ENCODE measurements around the genes CCL22 and MMP15.

DNA sequence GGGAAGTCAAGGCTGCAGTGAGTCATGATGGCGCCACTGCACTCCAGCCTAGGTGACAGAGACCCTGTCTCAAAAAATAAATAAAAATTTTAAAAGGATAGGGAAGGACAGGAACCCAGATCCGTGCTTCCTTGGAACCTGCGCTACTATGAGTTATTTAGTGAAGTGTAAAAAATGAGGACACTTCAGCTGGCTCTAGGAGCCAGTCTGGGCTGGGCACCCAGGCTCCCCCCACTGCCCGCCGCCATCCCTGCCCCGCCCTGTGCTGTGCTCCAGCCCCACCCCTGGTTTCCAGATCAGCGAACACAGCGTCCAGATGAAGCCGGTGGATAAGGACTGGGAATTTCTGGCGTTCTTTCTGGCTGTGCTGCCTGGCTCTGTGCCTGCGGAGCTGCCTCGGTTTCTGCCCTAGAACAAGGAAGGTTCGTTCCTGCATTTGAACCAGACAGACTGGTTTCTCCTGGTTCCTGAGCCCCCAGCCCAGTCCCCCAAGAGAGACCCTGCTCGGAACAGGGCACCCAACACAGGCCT, 18.5 kb downstream of the PLLP start:
- RRBS = no CpG with 5 or more reads among the region's 14 CpGs

DNA sequence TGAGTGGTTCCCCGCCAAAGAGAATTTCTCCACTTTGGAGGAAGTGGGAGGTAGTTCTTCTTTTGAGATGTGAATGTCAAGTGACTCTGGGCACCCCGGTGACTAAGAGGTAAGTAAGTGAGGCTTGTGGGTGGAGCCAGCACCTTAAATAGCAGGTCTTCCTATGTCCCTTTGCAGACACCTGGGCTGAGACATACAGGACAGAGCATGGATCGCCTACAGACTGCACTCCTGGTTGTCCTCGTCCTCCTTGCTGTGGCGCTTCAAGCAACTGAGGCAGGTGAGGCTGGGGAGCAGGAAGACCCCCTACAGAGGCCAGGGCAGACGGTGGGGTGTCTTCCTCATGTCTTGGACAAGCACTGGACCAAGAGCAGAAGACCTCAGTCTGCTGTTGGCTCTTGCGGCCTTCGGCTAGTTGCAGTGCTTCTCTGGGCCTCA, at the start of gene CCL22:
Gene CCL22 (plus strand): TSS at position 174 of the 438 bp plus-strand sequence.
- RRBS = no CpG with 5 or more reads among the region's 8 CpGs

- RRBS = no CpG with 5 or more reads among the region's 4 CpGs
Observed at GRCh38 chr16:57392621-57393238, 11.8 kb upstream of the CCL17 start.

GRCh38 chr16:57433786-57434573, 13.2 kb downstream of the CIAPIN1 start:
- RRBS = no CpG with 5 or more reads among the region's 3 CpGs

- RRBS = 61% methylated on average over 33 of the region's 103 CpGs
Observed at GRCh38 chr16:57528718-57529776, 7.3 kb downstream of the CCDC102A start.

GRCh38 chr16:57630415-57631394, 2.3 kb downstream of the ADGRG1 start:
- RRBS = no CpG with 5 or more reads among the region's 24 CpGs

DNA sequence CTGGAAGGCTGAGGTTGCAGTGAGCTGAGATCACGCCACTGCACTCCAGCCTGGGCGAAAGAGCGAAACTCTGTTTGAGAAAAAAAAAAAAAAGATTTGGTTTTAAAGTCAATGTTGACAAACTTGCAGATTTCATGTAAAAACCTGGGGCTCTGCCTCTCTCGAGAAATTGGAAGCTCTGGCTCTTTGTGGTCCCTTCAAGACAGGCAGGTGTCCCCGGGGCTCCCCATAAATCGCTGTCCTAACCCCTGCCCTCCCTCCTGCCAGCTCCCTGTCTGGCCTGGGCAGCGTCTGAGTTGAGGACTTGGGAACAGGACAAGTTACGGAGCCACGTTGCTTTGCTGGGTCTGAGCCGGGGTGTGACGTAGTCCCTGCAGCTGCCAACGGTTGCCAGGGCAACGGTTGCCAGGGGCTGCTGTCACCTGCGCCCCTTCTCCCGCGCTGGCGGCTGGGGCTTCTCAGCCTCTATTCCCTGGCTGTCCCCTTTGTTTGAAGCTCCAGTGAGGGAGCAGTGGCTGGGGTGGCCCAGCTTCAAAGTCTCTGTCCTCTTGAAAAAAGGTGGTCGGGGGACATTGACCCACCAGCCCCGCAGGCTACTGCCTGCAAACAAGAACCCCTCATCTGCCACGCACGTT, 10.7 kb downstream of the ADGRG1 start:
- RRBS = no CpG with 5 or more reads among the region's 21 CpGs

- RRBS = no CpG with 5 or more reads among the region's 8 CpGs
Observed at GRCh38 chr16:57643267-57643995, 15.0 kb downstream of the ADGRG1 start.

DNA sequence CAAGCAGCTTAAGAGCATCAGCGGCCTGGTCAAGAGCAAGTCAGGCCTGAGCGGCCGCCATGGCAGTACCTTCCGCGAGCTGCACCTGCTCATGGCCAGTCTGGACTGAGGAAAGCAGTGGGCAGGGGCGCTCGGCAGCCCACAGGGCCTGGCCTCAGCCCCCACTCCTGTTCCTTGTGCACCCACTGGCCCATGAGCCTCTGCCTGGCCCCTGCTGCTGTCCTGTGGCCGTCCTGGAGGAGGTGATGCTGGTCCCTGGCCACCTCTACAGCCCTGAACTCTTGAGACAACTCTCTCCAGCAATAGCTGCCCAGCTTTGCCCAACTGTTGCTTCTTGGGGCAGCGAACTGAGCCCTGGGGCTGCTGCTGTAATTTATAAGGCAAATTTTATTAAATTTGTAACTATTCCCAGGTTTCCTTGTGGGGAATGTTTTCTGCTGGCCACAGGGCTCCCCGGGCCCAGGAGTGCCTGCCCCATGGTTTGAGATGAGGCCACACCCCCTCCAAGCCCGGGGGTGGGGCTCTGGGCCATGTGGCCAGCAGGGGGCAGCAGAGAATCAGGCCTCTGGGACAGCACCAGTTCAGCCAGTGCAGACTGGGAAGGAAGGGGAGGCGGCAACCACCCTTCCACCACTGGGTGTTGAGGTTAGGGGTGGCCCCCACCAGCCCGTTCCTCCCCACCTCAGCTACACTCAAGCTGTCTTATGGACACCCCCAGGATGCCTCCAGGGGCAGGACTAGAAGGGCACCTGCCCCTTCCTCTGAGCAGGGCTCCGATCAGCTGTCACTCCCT, 21.5 kb downstream of the KATNB1 start:
- RRBS = 4% methylated on average over 2 of the region's 14 CpGs

- RRBS = no CpG with 5 or more reads among the region's 28 CpGs
Observed at GRCh38 chr16:57801714-57802225, 521 bp downstream of the KIFC3 start.

DNA sequence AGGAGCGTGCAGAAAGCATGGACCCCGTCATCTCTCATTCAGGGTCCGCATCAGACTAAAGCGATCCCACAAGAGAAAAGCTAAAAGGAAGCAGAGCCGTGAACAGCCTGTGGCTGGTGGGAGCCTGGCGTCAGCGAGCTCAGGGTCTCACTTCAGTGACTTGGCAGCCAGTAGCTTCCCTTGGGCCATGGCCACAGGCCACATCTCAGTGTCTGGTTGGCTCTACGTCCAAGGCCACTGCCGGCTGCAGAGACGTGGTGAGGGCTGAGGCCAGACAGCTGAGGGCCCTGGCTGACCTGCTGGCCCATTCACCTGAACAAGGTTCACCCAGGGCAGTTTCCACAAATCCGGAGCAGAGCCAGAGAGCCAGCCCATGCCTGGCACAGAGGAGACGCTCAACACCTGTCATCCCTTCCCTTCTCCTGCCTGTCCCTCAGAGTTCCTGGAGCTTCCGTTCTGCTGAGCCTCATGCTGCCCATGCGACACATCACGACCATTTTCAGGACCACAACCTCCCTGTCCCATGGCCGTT, 24.9 kb upstream of the KIFC3 start:
- RRBS = no CpG with 5 or more reads among the region's 16 CpGs

DNA sequence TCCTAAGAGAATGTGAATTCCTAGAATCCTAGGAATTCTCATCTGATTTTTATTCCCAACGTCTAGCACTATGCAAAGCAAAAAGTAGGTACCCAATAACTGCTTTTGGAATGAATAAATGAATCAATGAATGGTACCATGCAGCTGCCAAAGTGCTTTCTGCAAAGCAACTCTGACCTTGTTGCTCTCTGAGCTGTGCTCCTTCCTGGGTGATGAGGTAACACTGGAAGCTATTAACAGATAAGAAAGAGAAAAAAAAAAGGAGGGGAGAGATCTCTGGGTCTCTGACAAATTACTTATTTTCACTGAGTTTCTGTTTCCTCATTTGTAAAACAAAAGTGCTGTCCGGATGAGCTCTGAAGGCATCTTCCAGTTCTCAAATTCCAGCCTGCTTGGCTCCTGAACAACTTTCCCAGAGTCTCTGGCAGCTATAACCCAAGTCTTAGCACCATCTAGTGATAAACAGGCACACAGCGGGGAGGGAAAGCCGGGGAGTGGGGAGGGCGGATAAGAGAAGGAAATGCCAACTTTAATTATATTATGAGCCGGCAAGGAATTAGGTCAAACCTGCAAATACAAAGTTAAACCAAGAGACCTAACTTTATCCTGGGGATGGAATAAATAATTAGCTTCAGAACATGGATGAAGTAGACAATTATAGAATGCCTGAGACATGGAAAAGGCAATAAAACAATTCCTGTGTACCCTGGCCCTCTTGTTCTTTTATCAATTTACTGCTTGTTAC, 61.2 kb upstream of the KIFC3 start:
- RRBS = 0% methylated on average over 2 of the region's 6 CpGs

DNA sequence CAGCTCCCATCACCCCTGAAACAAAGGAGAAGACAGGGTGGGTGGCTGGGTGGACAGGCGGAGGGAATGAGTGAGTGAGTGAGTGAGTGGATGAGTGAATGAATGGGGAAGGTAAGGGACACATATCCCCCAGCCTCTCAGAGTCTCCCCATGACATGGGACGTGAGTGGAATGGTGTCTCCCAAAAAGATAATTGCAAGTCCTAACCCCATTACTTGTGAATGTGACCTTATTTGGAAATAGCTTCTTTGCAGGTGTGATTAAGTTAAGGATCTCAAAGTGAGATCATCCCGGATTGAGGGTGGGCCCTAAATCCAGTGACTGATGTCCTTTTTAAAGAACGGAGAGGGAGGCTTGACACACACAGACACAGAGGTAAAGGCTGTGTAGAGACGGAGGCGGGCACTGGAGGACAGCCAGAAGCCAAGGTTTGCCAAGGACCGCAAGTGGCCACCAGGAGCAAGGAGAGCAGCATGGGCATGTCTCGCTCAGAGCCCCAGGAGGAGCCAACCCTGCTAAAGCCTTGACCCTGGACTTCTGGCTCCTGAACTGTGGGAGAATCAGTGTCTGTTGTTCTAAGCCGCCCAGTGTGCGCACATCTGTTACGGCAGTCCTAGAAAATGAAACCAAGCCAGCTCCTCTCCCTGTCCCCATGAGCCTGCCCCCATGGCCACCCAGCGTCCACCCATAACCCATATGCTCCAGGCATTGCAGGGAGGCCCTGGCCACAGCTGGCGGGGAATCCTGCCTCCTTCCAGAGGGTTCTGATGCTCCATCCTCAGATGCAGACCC, 15.4 kb downstream of the CNGB1 start:
- RRBS = no CpG with 5 or more reads among the region's 13 CpGs

DNA sequence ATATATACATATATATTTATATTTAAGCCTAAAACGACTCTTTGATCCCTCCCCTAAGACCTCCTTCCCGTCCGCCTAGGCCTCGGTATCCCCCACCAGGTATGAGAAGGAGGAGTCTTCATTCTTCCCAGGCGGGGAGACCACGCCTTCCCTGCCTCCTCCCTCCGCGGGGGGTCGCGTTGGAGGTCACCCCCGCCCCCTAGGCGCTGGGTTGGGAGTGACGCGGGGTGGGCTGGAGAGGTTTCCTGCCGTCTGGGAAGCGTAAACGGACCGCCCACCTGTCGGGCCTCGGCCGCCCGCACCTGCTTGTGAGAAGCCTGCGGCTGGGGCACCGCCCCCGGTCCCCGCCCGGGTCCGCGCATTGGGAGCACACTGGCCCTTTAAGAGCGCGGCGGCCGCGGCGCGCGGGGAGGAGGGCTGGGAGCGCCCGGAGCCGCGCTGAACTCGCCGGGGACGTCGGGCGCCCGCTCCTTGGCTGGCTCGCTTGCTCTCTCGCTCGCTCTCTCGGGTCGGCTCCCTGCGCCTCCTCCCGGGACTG, at the start of gene MMP15:
Gene MMP15 (plus strand): TSS at position 410 of the 538 bp plus-strand sequence.
- RRBS = under 1% methylated on average over 21 of the region's 54 CpGs

GRCh38 chr16:58029249-58030029, 3.9 kb downstream of the MMP15 start:
- RRBS = no CpG with 5 or more reads among the region's 7 CpGs

GRCh38 chr16:58421007-58421496, 28.8 kb downstream of the GINS3 start:
- RRBS = no CpG with 5 or more reads among the region's 10 CpGs

- RRBS = no CpG with 5 or more reads among the region's 13 CpGs
Observed at GRCh38 chr16:58665060-58665783, 19.3 kb downstream of the SLC38A7 start.

- RRBS = no CpG with 5 or more reads among the region's 11 CpGs
Observed at GRCh38 chr16:58720796-58721541, 13.1 kb downstream of the GOT2 start.

- RRBS = no CpG with 5 or more reads among the region's 5 CpGs
Observed at GRCh38 chr16:59205324-59205915, 471.3 kb upstream of the GOT2 start.

Measured in skeletal muscle cell (primary cell).